NCI-H460 (cell line): ENCODE data around the genes KCNK7, MAP3K11 and KAT5.

DNA sequence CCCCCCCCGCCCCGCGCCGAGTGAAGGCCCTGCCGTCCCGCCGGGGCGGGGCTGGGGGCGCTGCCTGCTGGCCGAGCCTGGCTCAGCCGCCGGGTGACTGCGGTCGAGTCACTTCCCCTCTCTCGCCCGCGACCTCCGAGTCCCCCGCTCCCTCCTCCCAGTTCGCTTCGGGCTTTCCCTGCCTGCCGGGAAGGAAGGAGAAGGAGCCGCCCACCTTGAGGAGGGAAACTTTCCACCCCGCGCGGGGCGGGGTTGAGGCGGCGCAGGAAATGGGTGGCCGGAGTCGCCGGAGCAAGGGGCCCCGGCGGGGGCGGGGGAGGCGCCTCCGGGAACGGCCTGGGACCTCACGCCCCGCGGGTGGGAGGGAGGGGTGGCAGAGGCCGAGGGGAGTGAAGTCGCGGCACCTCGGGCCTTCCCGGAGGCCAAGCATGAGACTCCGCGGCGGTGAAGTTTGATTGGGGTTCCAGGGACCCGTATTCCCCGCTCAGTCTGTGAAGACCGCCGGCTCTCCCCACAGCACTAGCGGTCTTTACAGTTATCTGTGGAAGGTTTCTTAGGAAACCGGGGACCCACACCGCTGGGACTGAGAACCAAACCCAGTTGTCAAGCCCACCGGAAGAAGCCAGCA, 1.4 kb upstream of the EHBP1L1 start:
RAMPAGE:
- cytosol, long total RNA = no peak
- long total RNA = no peak
- nucleus, long total RNA = no peak

RAMPAGE:
- cytosol, long total RNA = no peak
- long total RNA = no peak
- nucleus, long total RNA = no peak
Observed at GRCh38 chr11:65574917-65575972, 608 bp upstream of the EHBP1L1 start.

RAMPAGE:
- cytosol, long total RNA = no peak
- long total RNA = no peak
- nucleus, long total RNA = no peak
Observed at GRCh38 chr11:65595475-65596157, at the start of gene KCNK7. KCNK7 (minus strand) TSS chr11:65595800.

GRCh38 chr11:65597729-65598852, 2.5 kb upstream of the KCNK7 start:
RAMPAGE:
- cytosol, long total RNA = no peak
- long total RNA = no peak
- nucleus, long total RNA = no peak

DNA sequence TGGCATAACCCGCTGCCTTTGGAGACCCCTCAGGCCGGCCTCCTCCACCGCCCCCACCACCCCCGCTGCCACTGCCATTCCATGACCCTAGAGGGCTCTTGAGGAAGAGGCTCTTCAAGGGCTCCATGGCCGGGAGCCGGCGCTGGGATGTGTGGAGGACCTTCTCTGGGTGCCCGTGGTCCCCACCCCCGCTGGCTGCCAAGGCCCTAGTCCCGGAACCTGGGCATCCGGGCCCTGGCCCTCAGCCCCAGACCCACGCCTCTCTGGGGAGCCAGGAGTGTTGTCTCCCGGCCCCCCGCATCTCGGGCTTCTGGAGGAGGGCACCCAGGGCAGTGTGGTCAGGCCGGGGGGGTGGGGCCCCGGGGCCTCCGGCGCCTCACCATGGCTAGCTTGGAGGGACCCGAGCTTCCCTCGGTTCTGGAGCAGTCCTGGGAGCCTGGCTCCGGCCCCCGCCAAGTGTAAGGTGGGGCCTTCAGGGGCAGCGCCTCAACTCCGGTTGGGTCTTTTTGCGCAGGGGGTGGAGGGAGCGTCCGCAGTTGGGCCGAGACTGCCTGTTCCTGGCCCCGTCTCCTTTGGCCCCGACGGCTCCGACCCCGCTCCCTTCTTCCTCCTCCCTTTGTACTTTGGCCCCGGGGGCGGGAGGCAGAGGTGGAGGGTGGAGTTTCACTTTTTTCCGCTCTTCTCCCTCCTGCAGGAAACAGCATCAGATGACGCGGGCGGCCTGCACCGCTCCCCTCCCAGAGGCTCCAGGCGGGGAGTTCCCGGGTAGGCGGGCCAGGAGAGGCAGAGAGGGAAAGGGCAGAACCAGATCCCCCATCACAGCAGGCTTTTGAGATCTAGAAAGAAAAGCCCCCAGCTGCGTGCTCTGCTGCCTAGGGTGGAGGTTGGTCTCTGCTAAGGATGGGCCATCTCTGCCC, at the start of gene MAP3K11:
TSS of gene MAP3K11 (minus strand) at position 592 of the 917 bp plus-strand sequence.
RAMPAGE:
- cytosol, long total RNA = no peak
- long total RNA = no peak
- nucleus, long total RNA = start-site peak on the minus strand centred at position 612 of the sequence, 46 bp wide, 26 and 20 reads in 2 replicates

DNA sequence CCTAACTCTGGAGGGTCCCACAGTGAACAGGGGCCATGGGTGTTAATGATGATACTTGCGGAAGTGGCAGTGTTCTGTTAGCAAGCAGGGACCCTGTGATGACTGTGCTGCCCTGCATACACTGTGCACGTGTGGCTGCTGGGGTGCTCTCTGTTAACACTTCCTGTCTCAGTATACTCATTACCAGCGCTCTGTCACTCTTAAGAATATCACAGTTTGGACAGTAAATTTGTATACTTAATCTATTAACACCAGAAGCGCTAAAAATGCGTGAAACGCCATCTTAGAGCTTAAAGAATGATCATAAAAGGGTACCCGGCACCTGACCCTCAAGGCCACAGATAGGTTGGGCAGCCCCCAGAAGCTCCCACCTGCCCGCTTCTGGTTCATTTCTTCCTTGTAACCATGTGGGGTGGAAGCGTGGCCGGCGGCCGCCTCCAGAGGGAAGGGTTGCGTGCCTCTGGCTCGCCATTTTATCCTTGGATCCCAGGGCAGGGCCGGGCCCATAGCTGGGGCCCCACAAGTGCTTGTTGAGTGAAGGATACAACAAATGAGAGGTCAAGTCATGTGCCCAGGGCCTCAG, 5.7 kb downstream of the PCNX3 start:
RAMPAGE:
- cytosol, long total RNA = no peak
- long total RNA = no peak
- nucleus, long total RNA = no peak

DNA sequence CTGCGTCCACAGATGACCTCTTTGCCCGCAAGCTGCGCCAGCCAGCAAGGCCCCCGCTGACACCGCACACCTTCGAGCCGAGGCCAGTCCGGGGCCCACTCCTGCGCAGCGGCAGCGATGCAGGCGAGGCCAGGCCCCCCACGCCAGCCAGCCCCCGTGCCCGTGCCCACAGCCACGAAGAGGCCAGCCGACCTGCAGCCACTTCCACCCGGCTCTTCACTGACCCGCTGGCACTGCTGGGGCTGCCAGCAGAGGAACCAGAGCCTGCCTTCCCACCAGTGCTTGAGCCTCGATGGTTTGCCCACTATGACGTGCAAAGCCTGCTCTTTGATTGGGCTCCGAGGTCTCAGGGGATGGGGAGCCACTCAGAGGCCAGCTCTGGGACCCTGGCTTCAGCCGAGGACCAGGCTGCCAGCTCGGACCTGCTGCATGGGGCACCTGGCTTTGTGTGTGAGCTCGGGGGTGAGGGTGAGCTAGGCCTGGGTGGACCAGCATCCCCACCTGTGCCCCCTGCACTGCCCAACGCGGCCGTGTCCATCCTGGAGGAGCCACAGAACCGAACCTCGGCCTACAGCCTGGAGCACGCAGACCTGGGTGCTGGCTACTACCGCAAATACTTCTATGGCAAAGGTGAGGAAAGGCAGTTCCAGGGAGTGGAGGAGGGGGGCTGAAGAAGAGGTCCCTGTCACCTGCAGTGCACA, 3.2 kb downstream of the SIPA1 start:
RAMPAGE:
- cytosol, long total RNA = no peak
- long total RNA = no peak
- nucleus, long total RNA = no peak

GRCh38 chr11:65658087-65659034, 4.4 kb downstream of the RELA start:
RAMPAGE:
- cytosol, long total RNA = no peak
- long total RNA = no peak
- nucleus, long total RNA = no peak

RAMPAGE:
- cytosol, long total RNA = no peak
- long total RNA = no peak
- nucleus, long total RNA = no peak
Observed at GRCh38 chr11:65663633-65664303, 1.1 kb upstream of the RELA start.

DNA sequence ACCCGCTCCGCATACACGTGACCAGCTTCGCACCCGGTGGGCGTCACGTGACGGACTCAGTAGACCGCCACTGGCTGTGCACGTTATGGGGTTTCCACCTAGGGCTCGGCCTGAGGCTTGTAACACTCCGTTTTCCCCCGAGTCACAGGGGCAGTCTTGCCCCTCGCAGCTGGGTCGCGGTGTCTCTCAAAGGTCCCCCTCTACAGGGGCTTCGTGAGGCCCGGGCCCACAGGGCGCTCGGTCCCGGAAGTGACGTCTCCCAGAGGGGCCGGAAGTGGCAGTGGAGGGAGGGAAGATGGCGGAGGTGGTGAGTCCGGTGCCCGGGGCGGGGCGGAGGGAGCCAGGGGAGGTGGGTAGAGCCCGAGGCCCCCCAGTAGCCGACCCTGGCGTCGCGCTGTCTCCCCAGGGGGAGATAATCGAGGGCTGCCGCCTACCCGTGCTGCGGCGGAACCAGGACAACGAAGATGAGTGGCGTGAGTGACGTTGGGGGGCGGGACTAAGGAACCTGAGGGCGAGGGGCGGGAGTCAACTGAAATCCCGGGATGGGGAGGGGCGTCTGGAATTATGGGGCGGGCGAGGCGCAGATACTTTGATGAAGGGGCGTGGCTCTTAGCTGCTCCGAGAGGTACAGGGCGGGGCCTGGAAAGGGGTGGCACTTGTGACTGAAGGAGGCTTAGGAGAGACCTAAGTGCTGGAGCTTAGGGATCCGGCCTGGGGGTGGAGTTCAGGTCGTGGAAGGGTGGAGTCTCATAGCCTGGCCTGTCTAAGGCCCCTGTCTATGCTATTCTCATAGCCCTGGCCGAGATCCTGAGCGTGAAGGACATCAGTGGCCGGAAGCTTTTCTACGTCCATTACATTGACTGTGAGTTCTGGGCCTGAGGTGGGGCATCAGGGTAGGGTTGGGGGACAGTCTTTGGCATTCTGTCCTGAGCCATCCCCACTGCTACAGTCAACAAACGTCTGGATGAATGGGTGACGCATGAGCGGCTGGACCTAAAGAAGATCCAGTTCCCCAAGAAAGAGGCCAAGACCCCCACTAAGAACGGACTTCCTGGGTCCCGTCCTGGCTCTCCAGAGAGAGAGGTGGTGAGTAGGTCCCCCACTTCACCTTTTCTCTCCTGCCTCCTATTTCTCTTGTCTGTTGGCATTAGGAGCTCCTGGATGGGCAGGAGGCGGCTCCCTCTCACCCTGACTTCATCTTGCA, at the start of gene KAT5:
TSS of gene KAT5 (plus strand) at position 280 of the 1,204 bp plus-strand sequence.
RAMPAGE:
- cytosol, long total RNA = start-site peak on the plus strand centred at position 274 of the sequence, 7 bp wide, 91 and 54 reads in 2 replicates
- long total RNA = start-site peak on the plus strand centred at position 276 of the sequence, 11 bp wide, 57 and 78 reads in 2 replicates
- nucleus, long total RNA = no peak

DNA sequence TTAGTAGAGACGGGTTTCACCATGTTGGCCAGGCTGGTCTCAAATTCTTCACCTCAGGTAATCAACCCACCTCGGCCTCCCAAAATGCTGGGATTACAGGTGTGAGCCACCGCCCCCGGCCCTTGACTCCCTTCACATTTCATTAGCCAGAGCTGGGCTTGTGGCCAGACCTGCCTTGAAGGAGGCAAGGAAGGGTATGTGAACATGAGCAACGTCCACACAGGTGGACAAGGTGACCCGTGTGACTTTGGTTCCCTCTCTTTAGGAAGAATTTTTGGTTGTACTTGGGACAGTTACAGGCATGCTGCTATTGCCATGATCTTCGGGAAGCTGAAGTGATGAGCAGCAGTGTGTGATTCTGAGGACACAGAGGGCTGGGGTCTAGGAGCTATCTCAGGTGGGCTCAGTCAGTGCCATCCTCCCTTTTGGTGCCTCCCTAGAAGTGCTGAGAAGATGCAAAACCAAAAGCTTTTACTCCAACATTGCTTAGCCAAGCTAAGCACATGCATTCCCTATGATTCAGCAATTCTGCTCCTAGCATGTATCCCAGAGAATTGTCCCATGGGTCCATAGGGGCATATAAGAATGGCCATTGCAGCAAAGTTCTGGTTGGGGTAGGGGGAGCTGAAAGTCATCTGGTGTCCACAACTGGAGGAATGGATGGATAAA, 6.1 kb downstream of the AP5B1 start:
RAMPAGE:
- cytosol, long total RNA = no peak
- long total RNA = no peak
- nucleus, long total RNA = no peak

DNA sequence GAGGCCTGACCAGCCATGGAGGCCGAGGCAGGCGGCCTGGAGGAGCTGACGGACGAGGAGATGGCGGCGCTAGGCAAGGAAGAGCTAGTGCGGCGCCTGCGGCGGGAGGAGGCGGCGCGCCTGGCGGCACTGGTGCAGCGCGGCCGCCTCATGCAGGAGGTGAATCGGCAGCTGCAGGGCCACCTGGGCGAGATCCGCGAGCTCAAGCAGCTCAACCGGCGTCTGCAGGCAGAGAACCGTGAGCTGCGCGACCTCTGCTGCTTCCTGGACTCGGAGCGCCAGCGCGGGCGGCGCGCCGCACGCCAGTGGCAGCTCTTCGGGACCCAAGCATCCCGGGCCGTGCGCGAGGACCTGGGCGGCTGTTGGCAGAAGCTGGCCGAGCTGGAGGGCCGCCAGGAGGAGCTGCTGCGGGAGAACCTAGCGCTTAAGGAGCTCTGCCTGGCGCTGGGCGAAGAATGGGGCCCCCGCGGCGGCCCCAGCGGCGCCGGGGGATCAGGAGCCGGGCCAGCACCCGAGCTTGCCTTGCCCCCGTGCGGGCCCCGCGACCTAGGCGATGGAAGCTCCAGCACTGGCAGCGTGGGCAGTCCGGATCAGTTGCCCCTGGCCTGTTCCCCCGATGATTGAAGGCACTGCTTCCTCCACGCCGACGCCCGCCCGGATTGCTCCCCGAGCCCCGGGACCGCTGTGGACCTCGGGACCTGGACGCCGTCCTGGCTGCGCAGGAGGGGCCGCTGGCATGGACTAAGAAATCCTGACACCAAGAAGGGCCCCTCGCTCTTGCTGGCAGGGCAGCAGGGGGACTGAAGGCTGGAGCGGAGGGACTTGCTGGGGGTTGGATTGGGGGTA, 519 bp downstream of the CCDC85B start:
RAMPAGE:
- cytosol, long total RNA = no peak
- long total RNA = no peak
- nucleus, long total RNA = no peak

DNA sequence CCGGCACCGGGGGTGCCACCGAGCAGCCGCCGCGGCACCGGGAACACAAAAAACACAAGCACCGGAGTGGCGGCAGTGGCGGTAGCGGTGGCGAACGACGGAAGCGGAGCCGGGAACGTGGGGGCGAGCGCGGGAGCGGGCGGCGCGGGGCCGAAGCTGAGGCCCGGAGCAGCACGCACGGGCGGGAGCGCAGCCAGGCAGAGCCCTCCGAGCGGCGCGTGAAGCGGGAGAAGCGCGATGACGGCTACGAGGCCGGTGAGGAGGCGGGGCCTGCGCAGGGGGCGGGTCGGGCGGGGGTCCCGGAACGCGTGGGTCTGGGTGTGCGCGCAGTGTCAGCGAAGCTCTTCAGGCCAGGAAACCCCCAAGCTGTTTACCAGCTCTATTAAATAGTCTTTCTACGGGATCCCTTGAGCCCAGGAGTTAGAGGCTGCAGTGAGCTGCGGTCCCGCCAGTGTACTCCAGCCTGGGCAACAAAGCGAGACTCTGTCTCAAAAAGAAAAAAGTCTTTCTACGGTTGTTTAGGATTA, 368 bp downstream of the SART1 start:
RAMPAGE:
- cytosol, long total RNA = no peak
- long total RNA = no peak
- nucleus, long total RNA = no peak

GRCh38 chr11:65981746-65982477, 20.0 kb downstream of the EIF1AD start:
RAMPAGE:
- cytosol, long total RNA = no peak
- long total RNA = no peak
- nucleus, long total RNA = no peak

DNA sequence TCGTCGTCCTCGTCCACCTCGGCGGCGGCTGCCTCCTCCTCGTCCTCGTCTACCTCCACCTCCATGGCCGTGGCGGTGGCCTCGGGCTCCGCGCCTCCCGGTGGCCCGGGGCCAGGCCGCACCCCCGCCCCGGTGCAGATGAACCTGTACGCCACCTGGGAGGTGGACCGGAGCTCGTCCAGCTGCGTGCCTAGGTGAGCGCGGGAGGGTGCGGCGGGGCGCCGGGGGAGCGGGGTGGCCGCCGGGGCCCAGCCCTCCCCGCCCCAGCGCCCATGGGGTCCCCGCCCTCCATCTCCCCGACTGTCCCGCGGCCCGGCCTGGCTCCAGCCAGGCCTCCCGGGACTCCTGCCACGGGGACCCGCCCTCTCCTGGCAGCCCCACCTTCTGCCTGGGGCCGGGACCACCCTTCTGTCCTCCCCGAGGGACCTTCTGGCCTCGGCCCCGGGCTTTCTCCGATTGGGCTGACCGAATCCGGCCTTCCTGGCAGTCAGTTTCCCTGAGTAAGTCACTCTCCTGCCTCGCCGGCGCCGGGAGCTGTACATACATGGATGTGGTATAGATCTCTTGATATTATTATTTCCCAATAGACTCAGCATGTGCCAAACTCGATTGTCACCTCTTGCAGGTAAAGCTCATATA, 696 bp downstream of the PACS1 start:
RAMPAGE:
- cytosol, long total RNA = no peak
- long total RNA = no peak
- nucleus, long total RNA = no peak

DNA sequence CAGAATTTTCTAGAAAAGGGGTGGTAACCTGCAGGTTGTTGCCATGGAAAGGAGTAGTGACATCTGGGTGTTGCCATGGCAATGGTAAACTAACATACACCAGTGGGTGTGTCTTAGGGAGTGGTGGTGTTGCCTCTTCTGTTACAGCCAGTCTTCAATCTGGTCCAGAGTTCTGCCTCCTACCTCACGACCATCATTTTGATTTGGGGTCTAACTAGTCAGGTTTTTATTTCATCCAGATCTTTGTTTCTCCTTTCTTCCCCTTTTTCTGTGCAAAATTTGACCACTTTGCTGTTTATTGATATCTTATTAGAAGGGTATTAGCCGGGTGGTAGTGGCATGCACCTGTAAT, 73.7 kb upstream of the KLC2 start:
RAMPAGE:
- cytosol, long total RNA = no peak
- long total RNA = no peak
- nucleus, long total RNA = no peak

RAMPAGE:
- cytosol, long total RNA = no peak
- long total RNA = no peak
- nucleus, long total RNA = no peak
Observed at GRCh38 chr11:66190672-66191318, 66.7 kb upstream of the KLC2 start.

DNA sequence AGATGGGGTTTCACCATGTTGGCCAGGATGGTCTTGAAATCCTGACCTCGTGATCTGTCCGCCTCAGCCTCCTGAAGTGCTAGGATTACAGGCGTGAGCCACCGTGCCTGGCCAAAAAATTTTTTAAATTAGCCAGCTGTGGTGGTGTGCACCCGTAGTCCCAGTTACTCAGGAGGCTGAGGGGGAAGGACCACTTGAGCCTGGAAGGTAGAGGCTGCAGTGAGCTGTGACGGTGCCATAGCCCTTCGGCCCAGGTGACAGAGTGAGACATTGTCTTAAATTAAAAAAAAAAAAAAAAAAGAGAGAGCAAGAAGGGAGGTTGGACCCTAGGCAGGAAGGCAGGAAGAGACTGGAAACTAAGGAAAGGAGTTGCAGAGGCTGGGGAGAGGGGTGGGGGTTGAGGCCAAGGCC, 3.3 kb downstream of the KLC2 start:
RAMPAGE:
- cytosol, long total RNA = no peak
- long total RNA = no peak
- nucleus, long total RNA = no peak

DNA sequence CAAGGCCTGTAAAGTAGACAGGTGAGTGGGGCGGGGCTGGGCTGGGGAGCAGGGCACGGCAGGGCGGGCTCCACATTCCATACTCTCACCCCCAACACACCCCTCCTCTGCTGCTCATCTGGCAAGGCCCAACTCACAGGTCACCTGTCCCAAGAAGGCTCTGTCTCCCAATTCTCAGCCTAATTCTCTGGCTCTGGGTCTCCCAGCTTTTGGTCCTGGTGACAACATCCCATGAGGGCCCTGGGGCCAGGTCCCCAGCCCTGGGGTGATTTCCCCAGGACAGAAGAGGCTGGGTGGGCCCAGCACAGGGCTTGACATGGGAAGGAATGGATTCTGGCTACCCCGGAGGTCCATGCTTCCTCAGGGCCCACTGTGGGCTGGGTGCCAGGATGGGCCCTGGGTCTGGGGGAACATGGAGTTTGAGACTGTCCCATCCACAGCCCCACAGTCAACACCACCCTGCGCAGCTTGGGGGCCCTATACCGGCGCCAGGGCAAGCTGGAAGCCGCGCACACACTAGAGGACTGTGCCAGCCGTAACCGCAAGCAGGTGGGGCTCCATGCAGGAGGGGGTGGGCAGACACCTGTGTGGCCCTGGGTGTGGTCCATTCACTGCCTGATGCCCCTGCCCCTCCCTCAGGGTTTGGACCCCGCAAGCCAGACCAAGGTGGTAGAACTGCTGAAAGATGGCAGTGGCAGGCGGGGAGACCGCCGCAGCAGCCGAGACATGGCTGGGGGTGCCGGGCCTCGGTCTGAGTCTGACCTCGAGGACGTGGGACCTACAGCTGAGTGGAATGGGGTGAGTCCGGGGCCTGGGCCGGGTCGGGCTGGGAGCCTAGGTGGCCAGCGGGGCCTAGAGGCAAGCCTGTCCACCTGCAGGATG, 3.0 kb upstream of the RAB1B start:
RAMPAGE:
- cytosol, long total RNA = no peak
- long total RNA = no peak
- nucleus, long total RNA = no peak

GRCh38 chr11:66289520-66289928, 581 bp upstream of the YIF1A start:
RAMPAGE:
- cytosol, long total RNA = no peak
- long total RNA = no peak
- nucleus, long total RNA = no peak